Myometrial cell (primary cell): ENCODE data around the gene ARRDC5.

GRCh38 chr19:4580104-4580841 lies 20.8 kb upstream of the SEMA6B start:
- RAMPAGE, long total RNA, result no peak

- RAMPAGE, long total RNA, result no peak
Measured at GRCh38 chr19:4597792-4598175, 38.3 kb upstream of the SEMA6B start.

GRCh38 chr19:4703651-4704753 lies 19.6 kb downstream of the DPP9 start:
- RAMPAGE, long total RNA, result no peak

DNA sequence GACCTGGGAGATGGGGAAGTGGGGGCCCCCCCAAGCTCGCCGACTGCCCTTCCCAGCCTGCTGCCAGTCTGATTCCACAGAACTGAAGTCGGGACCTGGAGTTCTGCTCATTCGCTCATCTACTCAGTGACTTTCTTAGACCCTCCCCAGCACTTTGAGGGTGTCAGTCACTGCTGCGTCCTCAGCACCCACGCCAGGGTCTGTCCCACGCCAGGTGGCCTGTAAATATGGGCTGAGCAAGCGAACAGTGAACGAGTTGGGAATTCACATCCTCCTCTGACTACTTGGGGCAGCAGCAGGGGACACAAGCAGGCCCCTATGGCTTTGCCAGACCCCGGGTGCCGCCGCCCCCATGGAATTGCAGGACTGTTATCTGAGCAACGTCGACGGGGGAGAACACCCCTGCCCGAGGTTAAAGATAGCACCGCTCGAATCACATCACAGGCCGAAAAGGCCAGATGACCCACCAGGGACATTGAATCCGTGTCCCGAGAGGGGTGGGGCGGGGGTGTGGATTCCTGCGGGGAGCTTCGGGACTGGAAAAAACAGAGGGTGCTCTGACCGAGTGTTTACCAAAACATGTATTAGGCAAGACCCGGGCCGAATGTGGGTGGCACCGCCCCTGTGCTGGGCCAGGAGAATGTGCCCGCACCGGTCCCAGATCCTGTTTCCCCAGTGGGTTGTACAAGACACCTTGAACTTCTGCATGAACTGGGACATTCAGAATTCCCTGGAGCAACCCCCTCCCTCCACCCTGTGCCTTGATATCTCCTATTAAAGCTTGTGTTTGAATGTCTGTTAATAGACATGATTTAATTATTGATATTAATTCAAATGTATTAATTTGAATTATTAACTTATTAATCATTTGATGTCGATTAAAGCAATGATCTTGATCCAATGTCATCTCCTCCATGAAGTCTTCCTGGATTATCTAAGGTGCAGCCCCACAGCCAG lies 9.1 kb downstream of the FEM1A start:
- RAMPAGE, long total RNA, result no peak

- RAMPAGE, long total RNA, result no peak
Measured at GRCh38 chr19:4816226-4817514, 14.8 kb downstream of the TICAM1 start.

GRCh38 chr19:4902770-4903041 lies at the start of gene ARRDC5:
ARRDC5 (minus strand) TSS chr19:4902896.
- RAMPAGE, long total RNA, result no peak

GRCh38 chr19:4911541-4912524 lies 2.5 kb downstream of the UHRF1 start:
- RAMPAGE, long total RNA, result no peak

DNA sequence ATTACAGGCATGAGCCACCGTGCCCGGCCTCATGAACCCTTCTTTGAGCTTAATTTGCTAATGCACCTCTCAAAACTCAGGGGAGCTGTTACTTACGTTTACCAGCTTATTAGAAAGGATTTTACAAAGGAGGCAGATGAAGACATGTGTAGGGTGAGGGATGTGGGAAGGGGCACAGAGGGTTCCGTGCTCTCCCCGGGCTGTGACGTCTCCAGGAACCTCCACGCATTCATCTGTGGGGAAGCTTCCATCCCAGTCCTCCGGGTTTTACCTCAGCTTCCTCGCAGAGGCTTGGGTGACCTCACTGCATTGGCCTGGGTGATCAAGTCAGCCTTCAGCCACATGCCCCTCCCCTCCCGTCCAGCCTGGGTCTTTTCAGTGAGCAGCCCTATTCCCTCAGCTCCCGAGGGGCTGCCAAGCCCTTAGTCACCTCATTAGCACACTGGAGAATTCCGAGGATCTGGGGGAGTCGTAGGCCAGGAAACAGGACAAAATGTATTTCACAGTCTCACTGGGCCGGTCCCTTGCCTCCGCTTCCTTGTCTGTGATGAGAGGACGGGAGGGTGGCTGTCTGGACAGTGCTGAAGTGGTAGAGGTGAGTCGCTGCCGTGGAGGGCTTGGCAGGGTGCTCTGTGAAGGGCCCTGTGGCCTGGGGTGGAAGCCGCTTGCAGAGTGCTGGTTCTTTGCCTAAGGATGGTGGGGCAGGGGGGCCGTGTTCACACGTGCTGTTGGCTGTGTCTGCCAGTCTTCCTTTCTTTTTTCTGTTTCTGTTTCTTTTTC lies 19.8 kb downstream of the KDM4B start:
- RAMPAGE, long total RNA, result no peak

DNA sequence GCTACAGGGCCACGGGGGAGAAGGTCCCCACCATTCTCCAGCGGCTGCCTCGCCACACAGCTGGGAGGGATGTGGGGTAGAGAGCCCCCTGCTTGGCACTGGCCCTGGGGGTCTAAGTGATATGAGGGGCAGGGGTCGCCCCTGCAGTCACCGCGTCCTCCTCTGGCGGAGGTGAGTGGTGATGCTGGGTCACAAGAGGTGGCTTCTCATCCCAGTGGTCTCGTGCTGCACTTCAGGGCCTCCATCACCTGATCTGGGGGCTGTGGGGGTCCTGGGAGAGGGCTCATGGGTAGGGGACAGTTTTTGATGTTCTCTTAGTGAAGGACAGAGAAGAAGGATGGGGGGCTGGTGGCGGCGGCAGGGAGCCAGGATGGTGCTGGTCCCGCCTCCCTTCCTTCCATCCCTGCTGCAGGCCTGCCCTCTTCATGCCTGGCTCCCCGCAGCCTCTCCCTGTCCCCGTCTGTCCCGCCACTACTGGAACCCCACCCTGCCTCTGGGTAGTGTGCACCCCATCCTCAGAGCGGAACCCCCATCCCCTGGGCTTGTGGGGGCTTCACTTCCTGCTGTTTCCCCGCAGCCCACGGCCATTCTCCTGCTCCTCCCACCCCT lies 36.9 kb downstream of the KDM4B start:
- RAMPAGE, long total RNA, result no peak

DNA sequence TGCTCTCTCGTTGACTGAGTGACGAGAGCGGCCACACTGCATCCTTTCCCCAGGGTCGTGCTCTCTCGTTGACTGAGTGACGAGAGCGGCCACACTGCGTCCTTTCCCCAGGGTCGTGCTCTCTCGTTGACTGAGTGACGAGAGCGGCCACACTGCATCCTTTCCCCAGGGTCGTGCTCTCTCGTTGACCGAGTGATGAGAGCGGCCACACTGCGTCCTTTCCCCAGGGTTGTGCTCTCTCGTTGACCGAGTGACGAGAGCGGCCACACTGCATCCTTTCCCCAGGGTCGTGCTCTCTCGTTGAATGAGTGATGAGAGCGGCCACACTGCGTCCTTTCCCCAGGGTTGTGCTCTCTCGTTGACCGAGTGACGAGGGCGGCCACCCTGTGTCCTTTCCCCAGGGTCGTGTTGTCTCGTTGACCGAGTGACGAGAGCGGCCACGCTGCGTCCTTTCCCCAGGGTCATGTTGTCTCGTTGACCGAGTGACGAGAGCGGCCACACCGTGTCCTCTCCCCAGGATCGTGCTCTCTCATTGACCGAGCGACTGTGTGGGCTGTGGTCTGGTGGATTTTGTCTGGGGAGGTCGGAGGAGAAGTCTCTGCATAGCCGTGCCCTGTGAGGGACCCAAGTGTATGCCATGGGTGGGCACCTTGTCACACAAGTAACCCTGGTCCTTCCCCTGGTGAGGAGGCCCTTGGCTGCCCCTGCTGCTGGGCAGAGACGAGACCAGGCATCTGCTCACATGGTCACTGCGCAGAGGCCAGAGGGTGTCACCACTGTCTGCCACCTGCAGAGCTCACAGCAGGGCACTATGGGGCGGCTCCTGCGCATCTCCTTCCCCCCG lies 107.7 kb downstream of the KDM4B start:
- RAMPAGE, long total RNA, result no peak

DNA sequence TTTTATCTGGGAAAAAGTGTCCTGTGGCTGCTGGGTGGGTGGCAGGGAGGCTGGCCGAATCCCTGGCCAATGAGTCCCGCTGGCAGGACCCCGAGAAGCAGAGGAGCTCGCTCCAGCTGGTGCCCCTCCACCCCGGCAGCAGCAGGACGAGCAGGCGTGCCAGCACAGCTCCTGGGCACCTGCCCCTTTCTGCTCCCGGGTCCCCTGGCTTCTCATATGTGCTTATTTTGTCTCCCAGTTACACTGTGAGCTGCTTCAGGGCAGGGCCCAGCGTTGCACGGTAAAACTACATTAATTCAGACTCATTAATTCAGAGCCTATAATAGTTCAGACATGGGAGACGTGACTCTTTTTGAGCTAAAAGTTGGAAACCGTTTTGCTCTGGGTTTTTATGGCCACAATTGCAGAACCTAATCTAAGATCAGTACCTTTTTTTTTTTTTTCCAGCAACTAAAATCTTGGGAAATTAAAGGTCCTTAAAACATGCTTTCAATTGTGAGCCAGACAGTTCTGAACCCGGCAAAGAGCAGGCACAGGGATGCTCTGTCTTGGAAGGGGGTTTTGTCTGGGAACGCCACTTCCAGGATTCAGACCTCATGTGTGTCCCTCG lies 135.2 kb downstream of the KDM4B start:
- RAMPAGE, long total RNA, result no peak

GRCh38 chr19:5130260-5130991 lies 161.5 kb downstream of the KDM4B start:
- RAMPAGE, long total RNA, result no peak

GRCh38 chr19:5131374-5132503 lies 162.8 kb downstream of the KDM4B start:
- RAMPAGE, long total RNA, result no peak

- RAMPAGE, long total RNA, result no peak
Measured at GRCh38 chr19:5188023-5188249, 152.7 kb downstream of the PTPRS start.

DNA sequence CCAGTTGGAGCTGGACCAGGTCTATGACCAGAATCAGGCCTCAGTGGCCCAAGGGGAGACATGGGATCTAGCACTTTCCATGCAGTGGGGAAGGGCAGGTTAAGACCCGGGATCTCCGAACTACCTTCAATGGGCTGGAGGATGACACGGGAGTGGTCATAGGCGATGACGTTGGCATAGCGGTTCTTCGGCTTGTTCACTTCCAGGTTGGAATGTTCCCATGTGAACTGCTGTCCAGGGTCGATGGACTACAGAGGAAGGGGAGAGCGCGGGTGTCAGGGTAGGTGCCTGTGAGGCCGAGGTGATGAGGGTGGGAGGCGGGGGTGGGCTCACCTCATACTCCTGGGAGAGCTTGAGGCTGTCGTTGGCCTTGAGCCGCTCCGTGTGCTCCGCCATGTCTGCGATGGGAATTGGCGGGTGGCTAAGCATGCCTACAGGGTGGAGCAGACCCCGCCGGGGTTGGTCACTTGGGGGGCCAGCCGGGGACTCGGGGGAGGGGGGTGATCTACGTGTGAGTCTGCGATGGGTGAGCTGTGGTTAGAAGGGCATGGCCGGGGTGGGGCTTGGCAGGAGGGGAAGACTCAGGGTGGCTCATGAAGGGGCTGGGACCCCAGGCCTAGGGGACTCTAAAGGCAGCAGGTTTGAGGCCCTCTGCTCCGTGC lies 125.3 kb downstream of the PTPRS start:
- RAMPAGE, long total RNA, result no peak

- RAMPAGE, long total RNA, result no peak
Measured at GRCh38 chr19:5435996-5437010, 18.9 kb upstream of the ZNRF4 start.

DNA sequence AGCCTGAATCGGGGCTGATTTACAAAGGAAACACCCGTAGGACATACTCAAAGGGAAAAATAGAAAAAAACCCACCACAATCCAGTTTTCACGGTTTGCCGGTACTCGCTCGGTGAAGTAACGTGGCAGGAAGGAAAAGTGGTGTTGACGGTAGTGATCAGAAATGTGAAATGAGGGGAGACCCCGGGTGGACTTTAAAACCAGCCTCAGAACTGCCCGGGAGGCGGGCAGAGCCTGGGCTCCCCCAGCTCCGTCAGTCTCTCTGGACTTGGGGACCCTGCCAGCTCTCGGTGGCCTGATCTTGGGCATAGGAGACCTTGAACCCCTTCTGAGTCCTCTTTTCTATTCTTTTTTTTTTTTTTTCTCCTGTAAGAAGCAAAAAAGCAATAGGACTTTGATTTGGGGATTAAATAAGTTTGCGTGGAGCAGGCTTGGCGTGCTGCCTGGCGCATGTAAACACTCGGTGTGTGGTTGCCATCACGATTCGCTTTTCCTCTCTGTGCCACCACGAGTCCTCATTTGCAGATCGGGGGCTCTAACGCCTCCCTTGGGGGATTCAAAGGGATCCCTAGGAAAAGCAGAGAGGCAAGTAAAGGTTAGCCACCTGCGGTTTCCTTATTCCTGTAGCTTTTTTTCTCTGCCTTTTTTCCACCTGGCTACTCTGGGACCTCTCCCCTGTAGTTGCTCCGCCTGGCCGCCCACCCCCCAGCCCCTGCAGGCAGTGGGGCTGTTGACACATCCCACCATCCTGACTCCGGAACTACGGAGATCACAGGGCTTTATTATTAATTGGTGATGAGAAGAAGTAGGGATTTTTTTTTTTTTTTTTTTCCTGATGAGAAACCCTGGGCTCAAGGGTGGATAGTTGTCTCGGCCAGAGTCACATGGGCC lies 1.2 kb downstream of the SAFB start:
- RAMPAGE, long total RNA, result no peak

- RAMPAGE, long total RNA, result no peak
Measured at GRCh38 chr19:5679732-5680046, 627 bp downstream of the MICOS13 start.

DNA sequence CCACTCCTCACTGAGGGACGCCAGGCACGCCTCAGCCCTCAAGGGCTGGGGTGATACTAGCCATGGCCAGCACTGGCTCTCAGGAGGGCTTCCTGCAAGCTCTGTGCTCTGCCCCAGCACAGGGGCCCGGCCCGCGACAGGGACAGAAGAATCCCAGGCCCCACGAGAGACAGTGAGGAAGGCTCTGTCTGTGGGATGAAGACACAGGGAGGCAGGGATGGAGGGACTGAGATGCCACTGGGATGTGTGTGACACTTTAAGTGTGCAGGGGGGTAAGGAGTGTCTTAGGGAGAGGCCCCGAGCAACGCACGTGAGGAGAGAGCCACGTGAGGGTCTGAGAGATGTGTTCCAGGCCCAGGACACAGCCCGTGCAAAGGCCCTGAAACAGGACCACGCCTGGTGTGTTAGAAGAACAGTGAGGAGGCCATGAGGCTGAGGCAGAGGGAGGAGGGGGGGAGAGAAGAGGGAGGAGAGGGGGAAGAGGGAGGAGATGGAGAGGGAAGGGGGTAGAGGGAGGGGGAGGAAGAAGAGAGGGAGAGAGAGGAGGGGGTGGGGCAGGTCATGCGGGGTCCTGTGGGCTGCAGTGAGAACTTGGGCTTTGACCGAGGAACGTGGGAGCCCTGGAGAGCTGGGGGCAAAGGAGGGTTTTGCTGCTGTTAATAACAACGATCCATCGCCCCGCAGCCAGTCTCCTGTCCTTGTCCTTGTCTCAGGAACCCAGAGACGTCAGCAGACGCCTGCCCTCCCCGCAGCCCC lies 7.1 kb downstream of the RPL36 start:
- RAMPAGE, long total RNA, result no peak

DNA sequence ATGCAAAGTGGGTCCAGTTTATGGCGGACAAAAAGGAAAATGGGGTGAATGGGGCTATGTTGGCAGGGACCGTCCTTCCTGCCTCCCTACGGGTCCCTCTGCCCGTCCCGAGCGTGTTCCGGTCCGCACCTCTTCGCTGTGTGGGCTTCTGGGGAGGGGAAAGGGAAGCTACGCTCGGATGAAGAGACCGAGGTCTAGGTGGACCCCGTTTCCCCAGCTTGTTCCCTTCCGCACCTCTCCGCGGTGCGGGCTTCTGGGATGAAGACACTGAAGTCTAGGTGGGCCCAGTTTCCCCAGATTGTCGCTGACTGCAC lies 11.1 kb downstream of the FUT6 start:
- RAMPAGE, long total RNA, result no peak